Fibroblast of villous mesenchyme (primary cell): ENCODE measurements around a stretch of chr3.

DNA sequence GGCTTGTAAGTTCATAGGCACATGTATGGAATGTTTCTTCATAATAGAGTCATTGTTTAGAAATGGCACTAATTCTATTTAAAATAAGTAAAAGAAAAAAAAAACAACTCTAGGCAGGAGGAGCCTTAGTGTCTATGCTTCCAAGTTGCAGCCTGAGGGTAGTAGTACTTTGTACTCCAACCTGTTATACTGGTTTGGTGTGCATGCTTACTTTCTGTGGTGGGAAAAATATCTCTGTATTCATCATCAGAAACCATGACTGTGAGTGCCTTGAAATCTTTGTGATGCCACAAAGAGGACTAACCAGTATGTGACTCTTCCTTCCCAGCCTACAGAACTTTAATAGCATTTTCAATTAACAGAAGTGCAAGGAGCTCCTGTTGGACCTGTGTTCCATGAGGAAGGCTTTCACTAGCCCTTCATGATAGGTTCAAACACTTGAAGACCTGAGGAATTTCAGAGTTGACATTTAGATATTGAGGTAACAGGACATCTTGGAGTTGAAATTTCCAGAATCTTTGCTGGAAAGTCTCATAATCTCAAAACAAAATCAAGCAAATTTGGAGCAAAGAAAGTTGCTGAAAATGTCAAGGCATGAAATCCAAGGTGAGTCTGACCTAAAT lies 4.5 kb downstream of the NAALADL2 start:
- CAGE, long polyA plus RNA, result no peak

- CAGE, long polyA plus RNA, result no peak
These were observed 27.2 kb downstream of the TBL1XR1 start for GRCh38 chr3:177169925-177170552.

DNA sequence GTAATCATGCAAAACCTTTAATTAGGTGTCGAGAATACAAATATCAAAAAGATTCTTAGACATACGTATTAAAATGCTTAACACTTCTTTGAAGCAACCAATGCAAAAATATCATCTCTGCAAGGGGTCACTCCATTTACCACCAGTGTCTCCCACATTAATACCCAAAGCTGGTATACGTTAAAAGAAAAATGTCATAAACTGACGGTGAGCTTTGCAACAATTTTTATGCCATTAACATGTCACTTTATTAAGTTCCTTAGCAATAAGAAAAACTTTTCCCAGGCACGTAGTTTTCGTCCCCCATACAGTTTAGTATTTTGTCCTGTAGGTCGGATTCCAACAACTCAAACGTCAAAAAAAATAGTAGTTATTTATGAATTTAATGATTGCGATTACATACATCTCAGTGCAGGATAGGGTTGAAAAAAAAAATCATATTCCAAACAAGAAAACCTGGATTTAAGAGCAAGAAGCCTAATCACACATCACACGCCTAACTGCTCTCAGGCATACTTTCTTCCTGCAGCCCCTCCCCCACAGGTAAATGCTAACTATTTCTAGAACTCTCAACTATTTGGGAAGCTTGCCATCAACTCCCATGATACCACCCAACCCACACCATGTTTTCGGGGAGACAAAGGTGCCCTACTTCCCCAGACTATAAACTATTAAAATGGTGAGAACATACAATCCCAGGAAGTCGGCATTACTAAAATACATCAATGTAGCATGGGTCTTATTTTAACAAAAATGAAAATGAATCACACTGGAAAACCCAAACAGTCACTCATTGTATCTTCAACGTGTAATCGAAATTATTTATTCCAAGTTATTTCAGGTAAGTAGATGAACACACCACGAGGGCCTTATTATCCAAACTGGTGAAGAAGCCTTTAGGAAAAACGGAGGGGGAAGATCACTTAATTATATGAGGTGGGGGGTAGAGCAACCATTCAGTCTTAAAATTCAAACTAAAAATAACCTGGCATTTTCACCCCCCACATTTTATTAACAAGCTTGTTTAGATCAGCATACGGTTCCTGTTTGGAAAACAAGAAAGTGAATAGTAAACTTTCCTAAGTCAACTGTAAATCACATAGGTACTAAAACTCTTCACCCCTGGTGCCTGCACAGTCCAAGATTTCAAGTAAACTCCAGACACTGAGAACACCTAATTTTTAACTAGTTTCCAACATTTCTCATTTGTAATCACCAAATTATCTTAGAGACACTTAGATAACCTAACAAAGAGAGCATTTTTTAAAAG lies 2.1 kb downstream of the TBL1XR1 start:
- CAGE, long polyA plus RNA, result no peak

GRCh38 chr3:177279475-177279731 lies 82.1 kb upstream of the TBL1XR1 start:
- CAGE, long polyA plus RNA, result no peak

GRCh38 chr3:177325196-177325676 lies 128.0 kb upstream of the TBL1XR1 start:
- CAGE, long polyA plus RNA, result no peak

GRCh38 chr3:177345140-177346085 lies 148.1 kb upstream of the TBL1XR1 start:
- CAGE, long polyA plus RNA, result no peak

GRCh38 chr3:177449762-177450174 lies 252.5 kb upstream of the TBL1XR1 start:
- CAGE, long polyA plus RNA, result no peak

GRCh38 chr3:177451642-177452308 lies 254.5 kb upstream of the TBL1XR1 start:
- CAGE, long polyA plus RNA, result no peak

DNA sequence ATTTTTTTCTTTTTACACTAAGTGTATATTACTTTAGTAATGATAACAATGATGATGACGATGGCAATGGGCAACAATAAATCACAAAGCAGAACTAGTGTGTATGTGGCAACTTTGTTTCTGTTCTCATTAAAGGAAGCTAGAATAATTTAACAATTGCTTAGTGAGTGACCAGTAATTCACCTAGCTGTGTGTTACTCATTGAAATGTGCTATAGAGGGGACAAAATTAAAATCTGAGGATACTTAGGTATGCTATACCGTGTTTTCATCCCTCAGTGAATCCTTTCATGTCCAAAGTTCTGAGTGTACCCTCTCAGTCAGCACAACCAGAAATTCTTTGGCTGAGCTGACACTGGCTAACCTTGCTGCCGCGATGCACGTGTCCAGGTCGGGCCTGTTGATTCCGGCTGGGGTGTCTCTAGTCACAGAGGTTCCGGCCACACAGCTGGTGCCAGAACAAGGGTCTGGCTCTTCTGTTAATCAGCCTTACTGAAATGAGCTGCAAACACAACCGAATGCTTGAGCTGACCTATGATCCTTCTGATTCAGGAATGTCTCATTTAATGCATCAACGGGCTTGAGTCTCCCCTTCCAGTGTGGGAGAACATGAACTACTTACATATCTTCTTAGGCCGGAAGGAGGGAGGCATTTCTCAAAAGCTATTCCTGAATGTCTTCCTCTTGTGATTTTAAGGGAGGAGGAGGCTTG lies 318.7 kb upstream of the TBL1XR1 start:
- CAGE, long polyA plus RNA, result no peak

DNA sequence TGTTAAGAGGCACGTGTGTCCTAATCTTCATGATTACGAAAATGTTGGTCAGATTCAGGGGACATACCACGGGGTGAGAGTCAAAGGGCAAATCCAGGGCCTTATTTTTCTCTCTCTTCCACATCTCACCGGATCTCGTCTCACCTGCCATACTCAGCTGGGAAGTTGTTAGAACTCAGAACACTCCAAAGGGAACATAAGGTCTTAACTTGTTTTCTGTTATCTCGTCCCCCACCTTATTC lies 475.3 kb upstream of the TBL1XR1 start:
- CAGE, long polyA plus RNA, result no peak

GRCh38 chr3:177823966-177824517 lies 626.8 kb upstream of the TBL1XR1 start:
- CAGE, long polyA plus RNA, result no peak

DNA sequence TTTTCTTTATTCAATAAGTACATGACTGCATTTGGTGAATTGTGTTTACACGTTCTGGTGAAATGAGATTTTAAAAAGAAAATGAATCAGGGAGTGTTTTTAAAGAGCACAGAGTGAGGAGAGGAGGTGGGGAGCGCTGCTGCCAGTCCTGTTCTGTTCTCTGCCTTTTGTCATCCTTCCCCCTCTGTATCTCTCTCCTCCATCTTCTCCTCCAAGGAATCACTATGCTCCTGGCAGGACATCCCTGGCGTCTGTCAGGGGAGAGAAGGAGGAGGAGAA lies 627.5 kb upstream of the TBL1XR1 start:
- CAGE, long polyA plus RNA, result no peak

- CAGE, long polyA plus RNA, result no peak
These were observed 1.5 kb downstream of the ZNF639 start for GRCh38 chr3:179324178-179324943.

- CAGE, long polyA plus RNA, result no peak
These were observed 19.1 kb downstream of the GNB4 start for GRCh38 chr3:179431894-179432783.

DNA sequence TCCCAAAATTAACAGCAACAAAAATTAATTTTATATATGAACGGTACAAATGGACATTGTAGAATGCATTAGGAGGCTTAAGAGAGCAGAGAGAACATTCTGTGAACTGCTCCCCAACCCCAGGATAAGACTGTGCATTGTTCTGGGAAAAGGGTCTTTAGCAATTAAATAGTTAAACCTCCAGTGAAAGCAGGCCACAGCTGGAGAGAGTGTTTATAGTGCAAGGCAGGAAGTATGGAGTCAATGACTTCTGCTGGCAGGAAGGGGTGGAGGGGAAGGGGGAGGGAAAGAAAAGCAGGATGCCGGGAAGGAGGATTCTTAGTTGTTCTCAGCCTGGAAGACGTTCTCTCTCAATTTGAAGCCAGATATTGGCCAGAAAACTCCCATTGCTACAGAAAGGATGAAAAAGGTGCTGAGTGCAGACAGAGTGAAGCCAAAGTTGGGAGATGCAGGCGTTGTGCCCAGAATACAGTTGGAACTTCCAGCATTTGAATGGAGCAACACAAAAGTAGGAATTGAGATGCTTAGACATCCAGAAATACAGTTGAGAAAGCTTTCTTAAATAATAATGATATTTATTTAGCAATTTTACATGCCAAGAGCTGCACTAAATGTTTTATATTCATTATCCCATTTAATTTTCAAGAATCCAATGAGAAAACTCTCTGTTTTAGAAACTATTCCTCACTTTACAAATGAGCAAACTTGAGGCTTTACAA lies 35.7 kb upstream of the ACTL6A start:
- CAGE, long polyA plus RNA, result no peak

DNA sequence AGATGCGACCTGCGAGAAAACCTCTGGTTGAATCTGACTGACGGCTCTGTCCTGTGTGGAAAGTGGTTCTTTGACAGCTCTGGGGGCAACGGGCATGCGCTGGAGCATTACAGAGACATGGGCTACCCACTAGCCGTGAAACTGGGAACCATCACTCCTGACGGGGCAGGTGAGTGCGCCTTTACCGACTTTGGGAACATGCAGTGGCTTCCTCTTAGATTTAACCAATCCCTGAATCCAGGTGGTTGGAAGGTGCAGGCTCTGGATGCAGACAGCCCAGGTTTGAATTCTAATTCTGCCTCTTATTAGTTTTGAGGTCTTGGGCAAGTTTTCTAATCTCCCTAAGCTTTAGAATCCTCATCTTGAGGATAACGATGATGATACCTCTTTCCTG lies 55.9 kb downstream of the USP13 start:
- CAGE, long polyA plus RNA, result no peak

- CAGE, long polyA plus RNA, result no peak
These were observed 80.1 kb downstream of the USP13 start for GRCh38 chr3:179732861-179733468.

DNA sequence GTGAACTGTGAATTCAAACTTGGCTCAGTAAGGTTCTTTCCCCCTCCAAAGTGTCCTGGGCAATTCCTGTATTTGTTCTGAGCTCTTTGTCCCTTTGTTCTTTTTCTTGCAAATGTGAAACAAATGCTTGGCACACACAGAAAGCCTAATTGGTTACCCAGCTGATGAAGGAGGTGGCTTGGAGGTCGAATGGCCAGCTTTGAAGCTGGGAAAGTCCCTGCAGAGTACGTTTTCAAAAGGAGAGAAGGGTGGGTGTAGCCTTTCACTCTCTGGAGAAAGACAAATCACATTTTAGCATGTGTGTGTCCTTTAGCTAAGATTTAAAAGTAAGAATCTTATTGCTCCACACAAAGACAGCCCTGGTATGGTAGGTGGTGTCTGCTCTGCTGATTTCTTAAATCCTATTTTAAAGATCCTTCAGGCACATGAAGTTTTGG lies 154.4 kb downstream of the PEX5L start:
- CAGE, long polyA plus RNA, result no peak

- CAGE, long polyA plus RNA, result no peak
These were observed 110.5 kb downstream of the PEX5L start for GRCh38 chr3:179926156-179926758.

GRCh38 chr3:181695953-181696555 lies 15.7 kb upstream of the SOX2 start:
- CAGE, long polyA plus RNA, result no peak